ENCODE measurements around a stretch of chr1.

- RRBS, result no CpG with 5 or more reads among the region's 8 CpGs
Observed at GRCh38 chr1:201902831-201903655, 14.3 kb downstream of the SHISA4 start.

DNA sequence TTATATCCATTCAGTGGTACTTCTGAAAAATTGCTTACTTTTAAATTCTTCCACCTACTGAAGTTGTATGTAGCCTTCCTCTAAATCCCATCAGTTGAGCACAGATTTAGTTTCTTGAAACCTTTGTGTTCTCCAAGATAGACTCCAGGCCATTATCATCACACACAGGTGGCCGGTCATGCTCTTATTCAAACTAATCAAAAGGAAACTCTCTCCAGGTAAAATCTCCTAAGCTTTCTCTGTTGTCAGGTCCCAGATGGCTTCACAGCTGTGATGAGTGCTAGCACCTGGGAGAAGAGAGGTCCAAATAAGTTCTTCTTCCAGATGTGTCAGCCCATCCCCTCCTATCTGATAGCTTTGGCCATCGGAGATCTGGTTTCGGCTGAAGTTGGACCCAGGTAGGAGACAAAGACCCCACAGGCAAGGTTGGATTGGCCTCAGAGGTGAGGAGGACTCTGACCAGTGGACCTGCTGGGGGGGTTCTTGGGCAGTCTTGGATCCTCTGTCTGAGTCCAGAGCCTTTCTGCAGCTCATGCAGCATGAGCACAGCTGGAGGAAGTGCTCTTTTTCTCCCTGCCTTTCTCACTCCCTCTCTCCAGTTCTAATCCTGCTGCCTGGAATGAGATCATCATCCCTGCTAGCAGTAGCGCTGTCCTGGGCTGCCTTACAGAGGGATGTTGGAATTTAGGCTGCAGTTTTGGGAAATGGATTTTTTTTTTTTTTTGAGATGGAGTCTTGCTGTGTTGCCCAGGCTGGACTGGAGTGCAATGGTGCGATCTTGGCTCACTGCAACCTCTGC, 6.9 kb downstream of the RNPEP start:
- RRBS, result no CpG with 5 or more reads among the region's 5 CpGs

DNA sequence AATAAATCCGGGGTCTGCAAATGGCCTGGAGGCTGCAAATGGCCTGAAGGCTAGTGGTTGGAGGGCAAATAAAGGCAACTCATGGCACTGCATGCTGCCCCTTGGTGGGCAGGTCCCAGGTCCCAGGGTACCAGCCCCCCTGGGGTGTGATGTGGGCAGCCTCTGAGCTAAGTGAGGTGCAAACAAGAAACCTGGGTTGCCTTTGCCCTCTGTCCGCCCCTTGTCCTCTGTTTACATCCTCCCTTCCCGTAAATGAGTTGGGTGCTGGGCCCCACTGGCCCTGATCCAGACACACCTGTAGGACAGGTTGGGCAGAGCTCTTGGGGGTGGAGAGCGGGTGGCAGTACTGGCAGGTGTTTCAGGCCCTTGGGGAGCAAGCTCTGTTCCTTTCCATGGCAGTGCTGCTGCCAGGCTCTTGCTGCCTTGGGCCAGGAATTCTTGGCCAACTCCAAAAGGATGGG, 35.8 kb downstream of the ELF3 start:
- RRBS, result no CpG with 5 or more reads among the region's 4 CpGs

DNA sequence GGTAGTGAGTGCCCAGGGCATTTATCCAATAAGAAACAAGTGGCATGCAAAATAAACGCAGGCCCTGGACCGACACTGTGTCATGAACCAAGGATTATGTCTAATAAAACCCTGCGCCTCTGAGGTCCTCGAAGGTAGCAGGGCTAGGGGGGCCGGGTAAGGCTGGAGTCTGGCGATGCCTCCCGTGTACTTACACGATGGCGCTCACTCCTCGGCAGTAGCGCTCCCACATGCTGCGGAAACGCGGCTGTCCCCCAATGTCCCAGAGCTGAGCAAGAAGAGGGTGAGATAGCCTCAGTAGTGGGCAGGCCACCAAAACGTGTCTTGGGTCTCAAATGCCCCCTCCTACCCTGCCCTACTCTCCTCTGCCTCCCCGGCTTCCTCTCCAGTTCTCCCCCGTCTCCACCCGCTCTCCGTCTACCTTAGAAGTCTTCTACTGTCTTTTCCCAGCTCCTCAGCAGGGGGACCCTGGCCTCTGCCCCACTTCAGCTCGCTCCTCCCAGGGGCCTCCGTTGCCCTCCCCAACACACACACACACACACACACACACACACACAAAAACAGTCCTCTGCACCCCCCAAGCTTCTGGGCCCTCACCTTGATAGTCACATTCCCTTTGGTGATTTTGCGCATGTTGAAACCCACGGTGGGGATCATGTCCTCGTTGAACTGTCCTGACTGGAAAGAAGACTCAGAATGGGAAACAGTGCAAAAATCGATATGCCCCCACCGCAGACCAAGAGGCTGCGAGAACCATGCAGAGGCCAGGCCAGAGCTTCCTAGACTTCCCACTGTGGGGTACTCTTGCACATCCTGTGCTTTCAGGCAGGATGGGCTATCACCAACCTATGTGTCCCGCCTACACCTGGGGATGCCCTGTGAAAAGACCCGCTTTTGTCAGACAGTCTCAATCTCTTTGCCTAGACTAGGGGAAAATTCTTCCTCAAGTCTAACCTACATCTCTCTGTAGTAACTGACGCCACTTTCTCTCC, 6.5 kb downstream of the ARL8A start:
- RRBS, result no CpG with 5 or more reads among the region's 30 CpGs

DNA sequence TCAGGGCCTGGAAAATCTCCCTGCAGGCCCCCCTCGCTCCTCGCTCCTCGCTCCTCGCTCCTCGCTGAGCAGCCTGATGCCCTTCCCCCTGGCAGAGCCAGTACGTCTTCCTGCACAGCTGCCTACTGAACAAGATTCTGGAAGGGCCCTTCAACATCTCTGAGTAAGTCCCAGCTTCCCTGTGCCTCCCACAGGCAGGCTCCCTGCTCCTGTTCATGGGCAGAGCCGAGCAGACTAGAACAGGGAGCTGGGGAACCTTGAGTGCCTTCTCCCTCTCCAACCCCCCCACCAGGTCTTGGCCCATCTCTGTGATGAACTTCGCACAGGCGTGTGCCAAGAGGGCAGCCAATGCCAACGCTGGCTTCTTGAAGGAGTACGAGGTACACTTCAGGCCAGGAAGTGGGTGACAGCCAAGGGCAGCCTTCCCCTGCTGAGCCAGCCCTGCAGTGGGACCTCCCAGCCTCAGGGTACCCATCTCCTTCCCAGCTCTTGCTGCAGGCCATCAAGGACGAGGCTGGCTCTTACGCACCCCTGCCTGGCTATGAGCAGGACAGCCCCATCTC, 6.5 kb upstream of the LGR6 start:
- RRBS, result no CpG with 5 or more reads among the region's 13 CpGs

DNA sequence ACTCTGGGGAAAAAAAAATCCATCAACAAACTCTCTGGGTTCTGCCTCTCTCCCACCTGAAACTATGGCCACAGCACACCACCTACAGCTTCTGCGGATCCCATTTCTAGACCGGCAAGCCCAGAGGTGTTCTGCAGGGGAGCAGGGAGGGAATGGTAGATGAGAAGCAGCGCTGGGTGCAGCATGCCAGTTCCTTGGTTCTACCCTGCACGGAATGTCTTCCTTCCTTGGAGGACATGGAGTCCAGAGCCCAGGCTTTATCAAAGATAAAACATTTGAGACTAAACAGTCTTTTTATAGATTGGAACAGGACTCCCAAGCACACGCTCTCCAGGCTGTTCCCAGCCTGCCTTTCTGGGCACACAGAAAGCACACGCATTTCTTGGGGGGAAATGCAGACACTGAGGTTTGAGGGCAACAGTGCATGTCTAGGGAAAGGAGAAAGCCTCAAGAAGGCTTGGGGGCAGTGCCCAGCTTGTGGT, 29.5 kb downstream of the LGR6 start:
- RRBS, result no CpG with 5 or more reads among the region's 6 CpGs

GRCh38 chr1:202509108-202509625, 160.7 kb downstream of the PPP1R12B start:
- RRBS, result no CpG with 5 or more reads among the region's 3 CpGs

DNA sequence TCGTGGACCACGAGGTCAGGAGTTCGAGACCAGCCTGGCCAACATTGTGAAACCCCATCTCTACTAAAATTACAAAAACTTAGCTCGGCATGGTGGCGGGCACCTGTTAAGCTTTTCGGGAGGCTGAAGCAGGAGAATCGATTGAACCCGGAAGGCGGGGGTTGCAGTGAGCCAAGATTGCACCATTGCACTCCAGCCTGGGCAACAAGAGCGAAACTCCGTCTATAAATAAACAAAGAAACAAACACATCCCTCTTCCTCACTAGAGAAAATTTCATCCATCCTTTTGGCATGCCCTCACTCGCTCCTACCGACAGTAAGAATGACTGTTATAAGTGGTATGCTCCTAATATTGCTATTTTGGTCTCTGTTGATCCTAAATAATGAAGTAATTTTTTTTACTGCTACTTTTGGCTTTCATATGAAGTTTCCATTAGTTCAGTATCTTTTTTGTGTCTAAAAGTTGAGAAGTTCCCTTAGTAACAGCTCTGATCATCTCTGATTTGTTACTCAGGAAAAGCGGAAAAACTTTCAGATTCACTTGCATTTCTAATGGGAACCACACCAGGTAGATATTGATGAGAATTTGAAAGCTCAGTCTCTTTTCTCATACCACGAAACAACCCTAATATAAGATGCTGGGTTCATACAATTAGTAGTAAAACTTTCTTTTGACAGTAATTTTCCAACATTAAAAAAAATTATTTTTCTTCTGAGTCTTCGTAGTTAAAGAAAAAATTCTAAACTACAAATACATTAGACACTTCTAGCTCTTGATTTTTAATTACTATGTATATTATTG, 166.5 kb downstream of the SYT2 start:
- RRBS, result no CpG with 5 or more reads among the region's 16 CpGs

DNA sequence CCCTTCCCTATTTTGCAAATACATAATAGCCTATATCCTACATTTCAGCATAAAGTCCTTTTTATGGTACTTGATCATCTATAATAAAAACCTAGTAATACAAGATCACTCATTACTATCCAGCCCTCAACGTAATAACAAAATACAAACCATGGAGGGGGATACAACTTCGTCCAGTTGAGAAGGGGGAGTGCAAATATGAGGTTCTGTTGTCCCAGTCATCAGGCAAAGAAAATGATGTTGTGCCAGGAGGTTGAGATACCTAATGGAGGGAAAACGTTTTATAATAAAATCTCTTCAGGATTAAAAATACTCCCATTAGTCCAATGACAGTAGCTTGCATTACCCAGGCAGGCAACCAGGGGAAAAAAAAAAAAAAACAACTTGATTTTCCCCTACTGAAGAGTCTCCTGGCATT, 21.4 kb upstream of the SYT2 start:
- RRBS, result no CpG with 5 or more reads among the region's 3 CpGs

- RRBS, result no CpG with 5 or more reads among the region's 2 CpGs
Observed at GRCh38 chr1:202756058-202756823, 46.0 kb upstream of the SYT2 start.

DNA sequence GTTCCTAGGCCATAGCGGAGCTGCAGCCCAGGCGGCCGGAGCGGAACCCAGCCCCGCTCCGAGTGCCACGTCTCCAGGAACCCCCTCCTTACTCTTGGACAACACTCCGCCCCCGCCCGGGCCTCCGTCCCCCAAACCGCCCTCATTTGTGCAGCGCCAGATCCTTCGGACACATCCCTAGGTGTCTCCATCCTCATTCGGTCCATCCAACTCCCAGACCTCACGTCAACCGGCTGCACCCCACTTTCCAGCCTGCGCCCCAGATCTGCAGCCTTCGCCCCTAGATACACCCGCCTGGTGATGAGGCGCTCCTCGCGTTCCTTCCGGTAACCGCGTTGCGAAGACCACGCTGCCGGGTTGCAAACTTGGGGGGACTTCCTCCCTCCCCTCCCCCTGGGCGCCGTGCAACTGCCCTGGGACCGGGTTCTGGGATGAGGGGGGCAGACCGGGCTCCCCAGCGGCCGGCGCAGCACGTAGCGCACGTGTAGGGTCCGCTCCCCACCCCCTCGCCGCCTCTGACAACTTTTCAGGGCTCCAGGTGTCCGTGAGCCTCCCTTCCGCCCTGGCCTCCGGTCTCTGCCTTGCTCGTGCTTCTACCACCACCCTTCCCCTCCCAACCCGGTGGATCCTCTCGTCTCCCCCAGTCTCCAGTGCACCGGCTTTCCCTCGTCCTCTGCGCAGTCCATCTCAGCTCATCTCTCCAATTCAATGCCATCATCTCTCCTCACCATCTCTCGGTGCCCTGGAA, 3.0 kb upstream of the KDM5B start:
- RRBS, result 4% methylated on average over 24 of the region's 52 CpGs

DNA sequence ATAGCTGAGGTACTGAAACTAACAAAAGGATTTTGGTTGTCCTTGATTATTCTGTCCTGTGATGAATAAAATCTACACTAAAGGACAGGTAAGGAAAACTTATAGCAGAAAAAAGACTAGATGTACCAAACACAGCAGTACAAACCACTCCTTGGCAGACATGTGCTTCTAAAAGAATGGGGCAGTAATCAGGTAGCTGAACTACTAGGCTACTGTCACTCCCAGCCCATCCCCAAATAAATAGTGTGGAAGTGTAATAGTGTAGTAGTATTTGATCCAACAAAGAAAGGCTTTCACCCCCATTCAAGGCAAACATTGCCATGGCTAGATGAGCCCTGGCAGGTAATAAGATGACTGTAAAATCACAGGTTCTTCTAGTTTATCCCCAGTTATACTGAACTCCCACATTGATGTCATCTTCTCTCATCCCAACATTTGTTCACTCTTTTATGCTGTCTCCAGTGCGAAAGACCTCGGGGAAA, 2.4 kb upstream of the RABIF start:
- RRBS, result no CpG with 5 or more reads among the region's 2 CpGs

- RRBS, result no CpG with 5 or more reads among the region's 6 CpGs
Observed at GRCh38 chr1:202946293-202946638, 11.8 kb downstream of the ADIPOR1 start.

- RRBS, result no CpG with 5 or more reads among the region's 4 CpGs
Observed at GRCh38 chr1:202952788-202953203, 5.3 kb downstream of the ADIPOR1 start.

GRCh38 chr1:202964272-202965117, 2.6 kb downstream of the CYB5R1 start:
- RRBS, result no CpG with 5 or more reads among the region's 6 CpGs

DNA sequence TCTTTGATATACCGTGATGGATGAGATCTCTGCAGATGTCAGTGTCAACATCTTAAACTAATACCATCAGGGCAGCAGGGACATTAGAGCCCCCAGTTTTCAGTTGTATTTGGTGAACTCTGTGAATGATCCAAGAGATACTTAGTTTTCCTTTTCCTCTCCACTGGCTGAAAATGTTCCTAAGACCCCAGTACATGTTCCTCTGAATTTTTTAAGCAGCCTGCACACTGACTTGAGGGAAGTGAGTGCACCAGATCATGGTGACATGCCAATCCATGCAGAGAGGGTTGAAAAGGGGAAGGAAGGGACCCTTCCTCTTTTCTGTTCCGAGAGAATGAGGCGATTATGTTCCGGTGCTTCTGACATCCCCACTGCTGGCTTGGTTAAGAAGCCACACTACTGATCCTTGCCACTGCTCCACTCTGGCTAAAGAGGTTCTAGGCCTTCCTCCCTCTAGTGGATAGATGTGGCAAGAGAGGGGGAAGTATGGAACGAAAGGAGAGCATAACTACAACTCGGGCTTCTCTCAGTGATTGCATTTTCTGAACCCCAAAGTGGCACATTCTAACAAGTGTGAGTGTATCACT, 1.8 kb upstream of the CYB5R1 start:
- RRBS, result no CpG with 5 or more reads among the region's 6 CpGs

GRCh38 chr1:203006046-203006407, 1.1 kb upstream of the TMEM183A start:
- RRBS, result no CpG with 5 or more reads among the region's 5 CpGs

GRCh38 chr1:203059390-203060148, 26.2 kb downstream of the MYOG start:
- RRBS, result no CpG with 5 or more reads among the region's 6 CpGs

- RRBS, result no CpG with 5 or more reads among the region's 5 CpGs
Observed at GRCh38 chr1:203069252-203069766, 16.5 kb downstream of the MYOG start.

GRCh38 chr1:203076031-203076689, 9.7 kb downstream of the MYOG start:
- RRBS, result 45% methylated on average over 16 of the region's 36 CpGs

Data from epithelial cell of esophagus (primary cell).